HT1080 (cell line): ENCODE measurements around a stretch of chr5.

DNA sequence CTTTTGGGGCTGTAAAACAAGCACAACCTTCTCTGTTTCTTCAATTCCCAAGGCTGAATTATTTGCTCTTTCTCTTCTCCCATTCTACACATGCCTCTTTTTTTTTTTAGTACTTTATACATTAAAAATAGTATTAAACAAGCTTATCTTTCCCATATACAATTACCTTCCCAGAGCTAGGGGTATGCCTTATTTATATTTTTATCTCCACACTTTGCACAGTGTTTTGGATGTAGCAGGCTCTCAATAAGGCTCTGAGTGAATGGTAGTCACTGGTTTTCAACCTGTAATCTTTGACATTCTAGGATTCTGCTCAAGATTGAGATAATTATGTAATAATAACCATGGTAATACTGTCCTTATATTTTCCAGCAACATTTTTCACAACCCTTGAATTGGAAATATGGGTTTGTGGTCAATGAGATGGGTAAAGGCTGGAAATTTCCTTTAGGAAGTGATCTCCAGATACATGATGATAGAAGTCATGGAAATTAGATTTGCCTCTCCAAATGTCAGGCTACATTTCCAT is 267.2 kb downstream of the ARL15 start:
RAMPAGE:
- cytosol, long total RNA: no peak
- long total RNA: no peak
- nucleus, long total RNA: no peak

DNA sequence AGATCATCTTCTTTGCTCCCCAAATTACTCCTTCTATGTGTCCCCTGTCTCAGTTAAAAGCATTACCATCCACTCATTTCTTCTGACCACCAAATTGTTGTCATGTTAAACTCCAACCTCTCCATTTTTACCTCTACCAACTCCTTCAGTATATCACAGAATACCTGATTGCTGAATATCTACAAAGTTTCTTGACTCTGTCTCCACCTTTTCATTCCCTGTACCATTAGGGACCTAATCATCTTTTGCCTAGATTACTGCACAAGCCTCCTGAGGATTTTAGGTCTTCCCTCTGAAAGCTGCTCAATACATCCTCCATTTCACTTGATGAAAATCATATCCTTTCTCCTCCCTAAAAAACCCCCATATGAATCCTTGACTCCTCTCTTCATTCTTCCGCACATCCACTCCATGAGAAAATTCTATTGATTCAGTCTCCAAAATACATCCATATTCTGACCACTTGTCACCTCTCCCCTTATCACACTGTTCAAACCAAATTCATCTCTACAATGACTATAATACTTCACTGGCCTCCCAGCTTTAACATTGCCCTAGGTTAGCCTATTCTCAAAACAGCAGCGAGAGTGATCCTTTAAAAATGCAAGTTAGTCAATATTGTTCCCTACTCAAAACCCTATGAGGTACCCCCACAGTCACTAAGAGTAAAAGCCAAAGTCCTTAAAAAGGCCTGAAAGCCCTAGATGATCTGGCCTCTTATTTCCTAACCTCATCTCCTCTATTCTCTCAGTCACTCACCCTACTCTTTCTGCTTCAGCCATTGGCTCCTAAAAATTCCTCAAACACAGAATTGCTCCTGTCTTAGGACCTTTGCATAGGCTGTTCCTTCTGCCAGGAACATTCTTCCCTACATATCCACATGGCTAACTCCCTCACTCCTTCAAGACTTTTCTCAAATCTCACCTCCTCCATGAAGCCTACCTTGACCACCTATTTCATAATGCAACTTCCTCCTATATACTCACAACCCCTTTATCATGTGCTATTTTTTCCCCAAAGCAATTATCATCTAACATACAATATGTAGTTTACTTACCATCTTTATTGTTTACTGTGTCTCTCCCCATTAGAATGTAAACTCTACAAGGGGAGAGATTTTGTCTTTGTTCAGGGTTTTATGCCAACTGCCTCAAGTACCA is 46.1 kb downstream of the ARL15 start:
RAMPAGE:
- cytosol, long total RNA: no peak
- long total RNA: no peak
- nucleus, long total RNA: no peak

RAMPAGE:
- cytosol, long total RNA: no peak
- long total RNA: no peak
- nucleus, long total RNA: no peak
These were observed 11.5 kb downstream of the ARL15 start for GRCh38 chr5:54298823-54299303.

GRCh38 chr5:54520039-54520988 is 2.8 kb downstream of the SNX18 start:
RAMPAGE:
- cytosol, long total RNA: no peak
- long total RNA: no peak
- nucleus, long total RNA: no peak

RAMPAGE:
- cytosol, long total RNA: no peak
- long total RNA: no peak
- nucleus, long total RNA: no peak
These were observed 9.1 kb downstream of the SNX18 start for GRCh38 chr5:54526470-54527281.

DNA sequence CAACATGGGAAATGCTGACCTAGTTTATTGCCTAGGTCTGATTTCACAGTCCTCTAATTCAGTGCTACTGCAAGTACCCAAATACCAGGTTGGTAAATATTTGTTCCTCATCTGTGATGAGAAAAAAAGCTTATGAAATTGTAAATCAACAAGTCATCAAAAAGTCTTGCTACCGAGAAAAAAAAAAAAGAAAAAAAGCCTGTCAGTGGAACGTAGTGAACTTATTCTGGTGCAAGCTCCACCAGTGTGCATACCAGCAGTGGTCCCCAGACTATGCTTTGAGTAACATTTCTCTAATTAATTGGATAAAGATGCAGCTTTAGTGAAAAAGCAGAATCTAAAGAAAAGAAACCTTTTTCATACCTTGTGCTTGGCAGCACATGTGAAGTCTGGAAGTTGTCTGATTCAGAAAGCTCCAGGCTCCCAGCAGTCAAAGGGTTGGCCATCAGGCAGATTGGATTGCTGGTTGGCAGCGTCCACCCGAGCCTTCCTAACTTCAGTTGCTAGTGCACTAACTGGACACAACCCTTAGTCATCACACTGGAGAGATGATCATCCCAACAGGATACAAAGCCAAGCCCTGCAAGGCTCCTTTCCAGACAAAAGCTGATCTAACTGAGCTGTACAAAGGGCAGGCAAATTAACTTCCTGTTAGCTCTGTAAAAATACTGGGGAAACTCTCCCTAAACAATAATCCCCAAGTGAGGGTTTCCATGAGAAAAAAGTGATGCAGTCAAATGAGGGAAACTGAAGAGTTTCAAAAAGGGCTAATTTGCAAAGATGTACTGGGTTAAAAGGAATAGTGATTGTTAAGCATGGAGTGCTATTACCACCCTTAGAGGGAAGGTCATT is 185.5 kb downstream of the SNX18 start:
RAMPAGE:
- cytosol, long total RNA: no peak
- long total RNA: no peak
- nucleus, long total RNA: no peak

GRCh38 chr5:54753027-54753483 is 232.3 kb downstream of the ESM1 start:
RAMPAGE:
- cytosol, long total RNA: no peak
- long total RNA: no peak
- nucleus, long total RNA: no peak

RAMPAGE:
- cytosol, long total RNA: no peak
- long total RNA: no peak
- nucleus, long total RNA: no peak
These were observed 96.5 kb downstream of the PLPP1 start for GRCh38 chr5:55438120-55438768.

GRCh38 chr5:55509830-55510087 is 25.0 kb downstream of the PLPP1 start:
RAMPAGE:
- cytosol, long total RNA: no peak
- long total RNA: no peak
- nucleus, long total RNA: no peak

RAMPAGE:
- cytosol, long total RNA: no peak
- long total RNA: no peak
- nucleus, long total RNA: no peak
These were observed 462 bp upstream of the PLPP1 start for GRCh38 chr5:55535300-55535552.

DNA sequence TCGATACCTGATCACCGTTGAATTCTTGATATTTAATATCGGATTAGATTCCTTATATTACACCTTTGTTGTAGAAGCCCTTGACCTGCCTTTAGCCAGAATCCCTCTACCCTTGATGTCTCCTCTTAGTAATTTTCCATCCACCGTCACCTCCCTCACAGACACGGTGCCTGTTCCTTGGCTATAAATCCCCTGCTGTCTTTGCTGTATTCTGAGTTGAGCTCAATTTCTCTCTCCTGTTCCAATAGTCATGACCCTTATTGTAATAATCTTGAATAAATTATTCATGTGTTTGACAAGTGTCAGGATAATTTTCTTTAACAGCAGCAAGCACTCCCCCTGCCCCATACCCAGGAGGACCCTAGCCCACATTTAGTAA is 808 bp upstream of the PLPP1 start:
RAMPAGE:
- cytosol, long total RNA: no peak
- long total RNA: no peak
- nucleus, long total RNA: no peak

GRCh38 chr5:55594495-55594805 is 59.7 kb upstream of the PLPP1 start:
RAMPAGE:
- cytosol, long total RNA: no peak
- long total RNA: no peak
- nucleus, long total RNA: no peak

DNA sequence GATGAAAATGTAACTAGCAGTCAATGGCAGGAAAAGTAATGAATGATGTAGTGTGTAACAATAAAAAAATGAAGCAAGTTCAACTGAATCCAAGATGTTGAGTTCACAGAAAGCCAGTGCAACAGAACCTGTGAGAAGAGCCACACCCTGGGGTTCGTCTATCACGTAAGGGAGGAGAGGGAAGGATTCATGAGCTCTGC is 60.1 kb upstream of the PLPP1 start:
RAMPAGE:
- cytosol, long total RNA: no peak
- long total RNA: no peak
- nucleus, long total RNA: no peak

DNA sequence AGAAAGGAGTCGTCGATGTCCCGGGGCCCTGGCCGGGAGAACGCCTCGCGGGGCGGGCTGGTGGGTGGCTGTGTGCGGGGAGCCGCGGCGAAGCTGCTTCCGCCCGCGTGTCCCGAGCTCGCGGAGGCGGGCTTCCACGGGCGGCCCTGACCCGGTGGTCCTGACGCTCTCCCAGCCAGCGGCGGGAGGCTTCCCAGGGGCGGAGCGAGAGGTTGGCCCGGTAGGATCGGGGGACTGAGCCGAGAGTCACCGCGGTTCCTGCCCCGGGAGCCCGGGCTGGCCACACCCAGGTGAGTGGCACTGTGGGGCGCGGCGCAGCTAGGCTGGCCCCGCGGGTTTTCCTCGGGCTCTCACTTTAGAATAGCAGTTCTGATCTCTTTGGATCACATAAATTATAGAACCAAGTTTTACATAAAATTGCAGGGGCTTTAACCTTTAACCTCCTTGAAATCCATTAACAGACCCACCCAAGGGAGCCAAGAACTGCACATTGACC is 29.3 kb upstream of the IL31RA start:
RAMPAGE:
- cytosol, long total RNA: no peak
- long total RNA: no peak
- nucleus, long total RNA: no peak

DNA sequence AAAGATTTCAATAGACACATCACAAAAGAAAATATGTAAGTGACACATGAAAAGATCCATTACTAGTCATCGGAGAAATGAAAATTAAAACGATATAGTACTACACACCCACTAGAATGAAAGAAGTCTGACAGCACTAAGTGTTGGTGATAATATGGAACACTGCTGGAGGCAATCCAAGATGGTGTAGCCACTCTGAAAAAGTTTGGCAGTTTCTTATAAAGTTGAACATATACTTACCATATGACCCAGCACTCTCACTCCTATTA is 48.7 kb downstream of the IL6ST start:
RAMPAGE:
- cytosol, long total RNA: no peak
- long total RNA: no peak
- nucleus, long total RNA: no peak

DNA sequence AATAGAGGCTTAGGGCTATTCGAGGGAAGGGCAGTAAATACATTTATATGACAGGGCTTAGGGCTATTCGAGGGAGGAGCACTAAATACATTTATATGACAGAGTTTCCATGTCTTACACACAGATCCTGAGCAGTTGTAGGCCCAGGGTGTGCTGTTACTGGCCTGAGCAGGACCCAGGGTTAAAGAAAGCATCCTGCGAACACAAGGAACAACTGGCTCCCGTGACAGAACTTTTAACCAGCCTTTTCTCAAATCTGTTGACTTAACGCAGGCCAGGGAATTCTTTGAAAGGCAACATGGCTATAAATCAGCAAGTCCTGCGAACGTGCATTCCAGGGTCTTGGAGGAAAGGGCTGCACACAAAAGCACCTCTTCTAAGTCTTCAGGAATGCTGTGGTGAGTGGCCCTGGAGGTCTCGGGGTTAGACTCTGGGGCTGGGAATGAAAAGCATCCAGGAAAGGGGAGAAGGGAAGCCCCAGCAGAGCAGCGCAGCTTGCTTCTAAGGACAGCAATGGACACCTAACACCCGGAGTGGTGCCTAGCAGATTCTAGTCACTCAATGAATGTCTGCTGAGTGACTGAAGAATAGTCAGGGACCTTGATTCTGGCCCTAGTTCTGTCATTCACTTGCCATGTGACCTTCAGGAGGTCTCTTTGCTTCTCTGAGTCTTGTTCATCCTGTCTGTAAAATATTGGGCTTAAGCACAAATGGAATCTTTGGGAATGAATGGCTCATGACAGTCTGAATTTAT is 45.3 kb upstream of the ANKRD55 start:
RAMPAGE:
- cytosol, long total RNA: no peak
- long total RNA: no peak
- nucleus, long total RNA: no peak

RAMPAGE:
- cytosol, long total RNA: no peak
- long total RNA: no peak
- nucleus, long total RNA: no peak
These were observed 204.9 kb upstream of the MAP3K1 start for GRCh38 chr5:56610411-56610836.

DNA sequence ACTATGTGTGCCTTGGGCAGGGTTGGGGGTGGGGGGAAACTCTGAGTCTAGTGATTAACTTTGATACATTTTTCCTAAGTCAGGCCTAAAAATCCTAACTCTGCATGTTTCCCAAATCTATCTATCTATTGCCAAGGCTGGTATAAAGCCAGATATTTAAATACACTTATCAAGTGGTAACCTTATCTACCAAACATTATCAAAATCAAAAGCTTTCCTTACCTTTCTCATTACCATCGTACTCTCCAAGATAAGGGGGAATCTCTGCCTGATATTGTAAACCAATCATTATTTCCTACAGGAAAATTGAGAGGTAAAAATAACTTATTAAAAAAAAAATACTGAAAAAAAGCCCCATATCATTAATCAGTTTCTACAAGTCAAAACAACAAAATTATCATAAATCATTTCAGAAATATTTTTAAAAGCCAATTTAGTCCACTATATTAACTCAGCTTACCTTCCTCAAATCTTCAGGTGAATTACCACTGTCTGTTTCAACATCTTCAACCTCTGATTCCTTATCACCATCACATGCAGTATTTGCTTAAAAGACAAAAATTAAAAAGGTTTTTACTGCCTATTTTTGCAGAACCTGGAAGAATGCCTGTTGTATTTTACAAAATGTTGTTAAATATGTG is 16.6 kb downstream of the MIER3 start:
RAMPAGE:
- cytosol, long total RNA: no peak
- long total RNA: no peak
- nucleus, long total RNA: no peak

GRCh38 chr5:57102872-57103213 is 71.0 kb upstream of the GPBP1 start:
RAMPAGE:
- cytosol, long total RNA: no peak
- long total RNA: no peak
- nucleus, long total RNA: no peak

DNA sequence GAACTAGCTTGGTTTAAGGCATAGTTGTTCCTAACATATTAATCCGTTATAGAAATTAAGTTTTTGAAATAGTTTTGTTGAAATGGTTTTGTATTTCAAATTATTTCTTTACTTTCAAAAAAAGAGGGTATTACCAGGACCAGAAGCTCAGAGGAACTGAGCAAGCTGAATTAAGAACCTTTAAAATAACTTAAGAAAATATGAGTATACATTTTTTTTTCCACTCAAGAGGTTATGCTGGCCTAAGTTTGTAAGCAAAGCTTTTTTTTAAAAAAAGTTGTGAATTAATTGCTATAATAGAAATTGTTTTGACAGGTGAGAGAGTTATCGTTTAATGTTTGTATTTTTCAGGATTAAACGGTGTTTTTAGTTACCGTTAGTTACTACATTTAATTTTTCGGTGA is 3.1 kb downstream of the GPBP1 start:
RAMPAGE:
- cytosol, long total RNA: no peak
- long total RNA: no peak
- nucleus, long total RNA: no peak